Hematopoietic multipotent progenitor cell (in vitro differentiated cells): ENCODE measurements around the genes OR4N4, NDN and GOLGA6L7.

DNA sequence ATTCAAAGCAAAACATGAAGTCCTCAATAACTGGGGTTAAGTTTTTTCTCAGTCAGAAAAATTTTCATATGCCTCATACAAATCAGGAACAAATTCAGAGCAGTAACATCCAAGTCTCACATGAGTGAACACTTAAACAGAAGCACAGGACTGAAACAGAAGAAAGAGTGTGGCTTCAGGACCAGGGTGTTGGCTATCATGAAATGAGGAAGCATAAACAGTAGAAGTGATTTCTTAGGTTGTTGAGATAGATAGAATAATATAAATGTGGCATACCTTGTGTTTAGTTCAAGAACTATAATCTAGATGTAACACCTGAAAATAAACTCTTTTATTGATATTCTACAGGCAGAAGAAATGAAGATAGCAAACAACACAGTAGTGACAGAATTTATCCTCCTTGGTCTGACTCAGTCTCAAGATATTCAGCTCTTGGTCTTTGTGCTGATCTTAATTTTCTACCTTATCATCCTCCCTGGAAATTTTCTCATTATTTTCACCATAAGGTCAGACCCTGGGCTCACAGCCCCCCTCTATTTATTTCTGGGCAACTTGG lies at the start of gene OR4N4:
Gene OR4N4, plus strand, starts transcription at position 358 of the 556 bp plus-strand sequence.
- CAGE, long polyA plus RNA: no peak

DNA sequence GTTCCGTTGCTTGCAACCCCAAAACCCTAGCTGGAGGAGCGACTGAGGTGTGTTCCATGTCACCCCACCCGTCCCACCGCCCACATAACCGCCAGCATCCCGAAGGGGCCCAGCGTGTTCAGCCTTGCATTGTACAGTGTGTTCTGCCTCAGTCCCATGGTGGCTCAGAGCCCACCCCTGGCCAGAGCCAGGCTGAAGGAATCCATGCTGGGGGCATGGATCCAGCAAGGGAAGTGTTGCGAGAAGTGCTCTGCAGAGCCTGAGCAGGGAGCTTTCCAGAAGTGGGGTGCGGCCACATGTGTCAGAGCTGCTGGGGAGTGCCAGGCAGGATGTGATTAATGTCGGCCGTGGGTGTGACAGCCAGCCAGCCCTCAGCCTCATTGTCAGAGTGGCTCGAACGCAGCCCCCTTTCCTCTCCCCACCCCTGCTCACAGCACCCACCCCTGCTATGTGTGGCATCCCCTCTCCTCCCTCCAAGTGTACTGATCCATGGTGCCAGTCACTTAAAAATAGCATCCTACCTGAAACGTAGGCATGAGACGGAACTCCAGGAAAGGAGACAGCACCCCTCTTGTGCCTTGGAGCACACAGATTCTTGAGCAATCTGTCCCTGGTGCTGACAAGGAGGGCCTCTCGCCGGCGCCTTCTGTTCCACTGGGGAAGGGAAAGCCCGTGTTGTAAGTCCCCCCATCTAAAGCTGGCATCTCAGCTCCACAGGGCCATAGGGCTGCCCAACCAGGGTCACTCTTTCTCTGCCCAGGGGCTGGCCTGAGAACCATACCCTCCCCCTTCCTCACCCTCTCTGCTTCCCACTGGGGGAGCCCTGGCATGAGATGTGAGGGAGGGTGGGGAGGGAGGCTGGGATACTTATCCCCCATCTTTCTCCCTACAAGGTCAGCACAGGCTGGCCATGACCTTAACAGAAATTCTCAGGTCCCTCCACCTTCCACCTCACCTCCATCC lies 145.0 kb downstream of the OR4N4 start:
- CAGE, long polyA plus RNA: no peak

DNA sequence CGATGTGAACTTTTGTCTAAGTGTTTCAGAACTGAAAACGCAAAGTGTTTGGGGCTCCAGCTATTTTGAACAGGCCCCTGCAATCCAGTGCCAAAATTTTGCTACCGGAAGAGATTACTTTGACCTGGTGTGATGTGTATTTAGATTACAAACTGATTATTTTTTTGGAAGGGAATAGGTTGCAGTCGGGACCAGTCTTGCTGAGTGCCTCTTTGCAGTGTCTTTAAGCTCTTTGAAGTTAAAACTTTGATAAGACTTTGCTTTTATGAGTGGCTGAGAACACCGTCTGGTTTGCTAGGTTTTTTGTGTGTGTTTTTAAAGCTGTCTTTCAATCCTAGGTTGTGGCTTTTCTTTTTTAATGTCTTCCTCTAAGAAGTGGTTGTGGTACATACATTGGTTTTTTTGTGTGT lies 165.7 kb downstream of the OR4N4 start:
- CAGE, long polyA plus RNA: no peak

DNA sequence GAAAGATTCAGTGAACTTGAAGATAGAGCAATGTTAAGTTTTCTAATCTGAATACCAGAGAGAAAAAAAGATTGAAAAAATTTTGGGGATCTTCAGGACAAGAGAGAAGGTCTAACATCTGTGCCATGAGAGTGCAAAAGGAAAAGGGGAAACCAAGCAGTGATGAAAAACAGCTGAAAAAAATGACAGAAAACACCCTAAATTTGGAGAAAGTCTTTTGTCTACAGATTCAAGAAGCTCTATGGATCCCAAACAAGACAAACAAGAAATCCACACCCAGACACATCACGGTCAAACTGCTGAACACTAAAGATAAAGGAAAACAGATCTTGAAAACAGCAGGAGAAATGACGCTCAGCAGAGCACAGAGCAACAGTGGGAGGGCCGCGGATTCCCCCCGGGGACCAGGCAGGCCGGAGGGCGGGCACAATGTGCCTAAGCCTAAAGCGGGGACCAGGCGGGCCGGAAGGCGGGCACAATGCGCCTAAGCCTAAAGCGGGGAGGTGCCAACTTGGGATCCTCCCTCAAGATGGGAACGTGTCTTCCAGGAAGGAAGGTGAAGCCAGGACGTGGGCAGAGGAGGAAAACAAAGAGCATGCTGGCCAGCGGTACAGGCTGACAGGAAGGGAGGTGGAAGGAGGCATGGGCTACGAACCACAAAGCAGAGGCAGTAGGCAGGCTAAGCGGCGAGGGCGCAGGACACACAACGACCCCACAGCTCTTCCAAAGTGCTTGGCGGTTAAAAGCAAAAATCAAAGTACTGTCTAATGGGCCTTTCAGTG lies 31.1 kb downstream of the CYFIP1 start:
- CAGE, long polyA plus RNA: no peak

DNA sequence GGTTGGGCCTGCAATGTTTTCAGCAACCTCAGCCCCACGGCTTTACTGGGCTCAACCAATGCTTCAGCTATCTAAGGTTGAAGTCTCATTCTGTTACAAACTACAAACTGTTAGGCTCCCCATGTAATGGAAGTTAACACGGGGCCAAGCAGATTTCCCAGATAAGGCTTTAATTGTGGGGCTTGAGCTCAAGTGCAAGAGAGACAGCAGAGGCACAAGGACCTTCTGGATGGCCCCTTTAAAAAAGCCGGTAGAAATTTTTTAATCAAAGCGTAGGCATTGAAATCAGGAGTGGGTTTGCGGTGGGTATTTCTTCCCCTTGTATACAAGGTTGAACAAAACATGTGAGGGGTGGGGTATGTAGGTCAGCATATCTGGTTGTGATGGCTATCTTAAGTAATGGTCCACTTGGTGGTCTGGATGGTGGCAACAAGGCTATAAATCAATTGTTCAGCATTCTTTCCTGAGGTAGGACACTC lies 52.7 kb upstream of the MKRN3 start:
- CAGE, long polyA plus RNA: no peak

GRCh38 chr15:23687192-23687609 lies at the start of gene NDN:
Gene NDN (minus strand): TSS chr15:23687305.
- CAGE, long polyA plus RNA: start-site peak on the minus strand at chr15:23687247-23687293, 162 reads

GRCh38 chr15:23840110-23840510 lies 153.0 kb upstream of the NDN start:
- CAGE, long polyA plus RNA: no peak

DNA sequence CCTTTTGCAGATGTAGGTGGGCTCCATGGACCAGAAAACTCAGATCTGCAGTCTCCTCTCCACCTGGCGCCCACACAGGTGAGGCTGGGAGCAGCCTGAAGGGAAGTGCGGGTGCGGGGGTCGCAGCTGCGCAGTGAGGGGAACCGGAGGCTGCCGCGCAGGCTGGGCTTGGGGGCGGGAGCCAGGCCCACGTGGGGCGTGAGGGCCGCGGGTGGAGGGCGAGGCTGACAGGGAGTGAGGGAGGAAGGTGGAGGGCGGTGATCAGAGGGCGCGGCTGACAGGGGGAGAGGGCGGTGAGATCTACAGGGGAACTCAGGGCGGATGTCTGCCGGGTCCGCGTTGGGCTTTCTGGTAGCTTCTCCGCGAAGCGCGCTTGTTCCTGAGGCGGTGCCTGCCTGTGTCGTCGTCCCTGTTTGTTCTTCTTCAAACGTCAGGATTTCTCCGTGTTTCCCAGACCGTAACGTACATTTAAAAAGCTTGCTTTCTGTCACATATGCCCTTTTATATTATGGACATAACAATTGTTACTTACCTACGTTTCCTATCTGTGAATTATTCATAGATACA lies 414.4 kb upstream of the NDN start:
- CAGE, long polyA plus RNA: no peak

DNA sequence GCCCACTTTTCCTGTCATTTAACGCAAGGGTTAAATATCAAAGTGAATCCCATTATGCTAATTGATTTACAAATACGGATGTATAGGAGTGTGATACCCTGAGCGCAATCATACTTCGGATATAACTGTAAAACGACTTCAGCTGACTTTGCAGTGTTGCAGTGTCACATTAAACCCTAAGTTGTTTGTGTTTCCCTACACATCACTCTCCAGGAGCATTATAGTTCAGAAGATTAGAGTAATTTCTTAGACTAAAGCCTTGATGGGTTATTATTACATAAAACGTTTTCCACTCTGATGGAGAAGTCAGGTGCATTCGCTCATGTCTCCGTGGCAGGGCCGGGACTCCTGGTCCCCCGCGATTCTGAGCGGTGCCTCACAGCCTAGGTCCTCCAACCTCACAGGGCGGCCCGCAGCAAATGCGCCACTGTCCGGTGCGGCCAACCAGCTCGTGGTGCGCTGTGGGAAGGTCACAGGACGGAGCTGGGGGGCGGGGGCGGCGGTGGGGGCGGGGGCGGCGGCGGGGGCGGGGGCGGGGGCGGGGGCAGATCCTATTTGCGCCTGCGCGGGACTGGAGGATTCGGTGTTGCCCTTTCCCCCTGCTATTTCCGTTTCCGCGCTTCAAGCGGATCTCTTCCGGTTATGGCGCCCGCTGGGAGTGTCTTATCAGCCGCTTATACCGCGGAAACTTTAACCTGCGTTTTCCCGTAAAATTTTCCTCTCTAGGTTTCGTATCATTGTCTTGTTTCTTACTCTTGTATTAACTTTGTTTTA lies 106.9 kb upstream of the SNRPN start:
- CAGE, long polyA plus RNA: no peak

GRCh38 chr15:24955565-24956494 lies 1.0 kb downstream of the SNRPN start:
- CAGE, long polyA plus RNA: no peak

DNA sequence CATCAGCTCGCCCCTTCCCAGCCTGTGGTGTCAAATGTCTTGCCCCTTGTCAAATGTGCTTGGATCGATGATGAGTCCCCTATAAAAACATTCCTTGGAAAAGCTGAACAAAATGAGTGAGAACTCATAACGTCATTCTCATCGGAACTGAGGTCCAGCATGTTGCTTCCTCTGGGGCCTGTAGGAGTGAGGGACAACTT lies 96.5 kb downstream of the SNRPN start:
- CAGE, long polyA plus RNA: no peak

DNA sequence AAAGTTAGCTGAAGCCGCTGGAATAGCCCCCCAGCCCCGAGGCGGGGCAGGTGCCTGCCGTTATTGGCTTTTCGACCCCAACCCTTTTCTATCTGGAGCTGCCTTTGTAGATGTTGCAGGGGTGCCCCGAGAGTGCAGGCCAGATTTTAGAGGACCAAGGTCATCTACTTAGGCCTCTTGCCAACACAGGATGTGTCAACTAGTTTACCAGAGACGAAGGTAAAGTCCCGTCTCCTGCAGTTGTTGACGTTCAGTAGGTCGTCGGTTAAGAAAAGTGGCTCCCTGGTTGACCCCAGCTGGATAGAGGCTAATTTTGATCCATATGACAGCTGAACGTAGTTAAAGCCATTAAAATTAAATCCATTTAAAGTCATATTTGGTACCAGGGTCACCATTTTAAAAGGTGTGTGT lies 624 bp upstream of the UBE3A start:
- CAGE, long polyA plus RNA: no peak

GRCh38 chr15:25503208-25503636 lies 64.4 kb upstream of the UBE3A start:
- CAGE, long polyA plus RNA: no peak

- CAGE, long polyA plus RNA: no peak
Measured at GRCh38 chr15:25861826-25862291, 1.3 kb downstream of the ATP10A start.

DNA sequence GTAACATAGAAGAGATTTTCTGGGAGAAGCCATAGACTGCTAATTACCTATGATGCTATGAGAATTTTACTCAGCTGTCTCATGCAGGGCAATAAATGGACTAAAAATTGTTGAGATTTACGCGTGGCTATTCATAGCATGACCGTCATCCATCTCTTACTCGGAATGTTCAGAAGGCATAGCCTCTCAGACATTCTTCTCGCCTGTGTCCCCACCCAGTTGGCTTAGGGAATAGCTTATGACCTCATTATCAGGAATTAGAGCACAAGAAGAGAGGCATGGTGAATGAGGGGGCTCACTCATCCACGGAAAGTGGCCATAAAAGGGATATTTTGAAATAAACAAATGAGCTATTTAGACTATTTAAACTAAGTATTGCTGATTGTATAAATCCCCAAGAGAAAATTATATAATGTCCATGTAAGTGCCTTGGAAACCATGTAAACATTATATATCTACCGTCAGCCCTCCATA lies 108.0 kb upstream of the ATP10A start:
- CAGE, long polyA plus RNA: no peak

DNA sequence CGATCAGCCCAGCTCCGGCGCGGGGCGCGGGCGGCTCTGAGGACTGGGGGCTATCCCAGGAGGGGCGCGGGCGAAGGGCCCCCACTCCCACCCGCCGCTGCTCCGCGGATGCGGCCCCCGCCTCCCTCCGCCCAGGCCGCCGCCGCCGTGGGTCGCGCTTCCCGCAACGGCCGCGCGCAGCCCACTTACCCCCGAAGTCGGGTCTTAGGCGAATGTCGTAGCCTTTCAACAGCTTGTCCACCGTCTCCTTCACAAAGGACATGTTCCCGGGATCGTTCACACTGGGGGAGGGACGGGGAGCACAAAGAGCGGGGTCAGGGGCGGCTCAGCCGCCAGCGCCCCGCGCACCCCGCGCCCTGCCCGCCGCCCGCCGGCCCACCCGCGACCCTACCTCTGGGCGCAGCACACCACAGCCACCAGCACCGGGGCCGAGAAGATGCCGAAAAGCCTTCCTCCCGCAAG lies 343 bp downstream of the GABRB3 start:
- CAGE, long polyA plus RNA: no peak

DNA sequence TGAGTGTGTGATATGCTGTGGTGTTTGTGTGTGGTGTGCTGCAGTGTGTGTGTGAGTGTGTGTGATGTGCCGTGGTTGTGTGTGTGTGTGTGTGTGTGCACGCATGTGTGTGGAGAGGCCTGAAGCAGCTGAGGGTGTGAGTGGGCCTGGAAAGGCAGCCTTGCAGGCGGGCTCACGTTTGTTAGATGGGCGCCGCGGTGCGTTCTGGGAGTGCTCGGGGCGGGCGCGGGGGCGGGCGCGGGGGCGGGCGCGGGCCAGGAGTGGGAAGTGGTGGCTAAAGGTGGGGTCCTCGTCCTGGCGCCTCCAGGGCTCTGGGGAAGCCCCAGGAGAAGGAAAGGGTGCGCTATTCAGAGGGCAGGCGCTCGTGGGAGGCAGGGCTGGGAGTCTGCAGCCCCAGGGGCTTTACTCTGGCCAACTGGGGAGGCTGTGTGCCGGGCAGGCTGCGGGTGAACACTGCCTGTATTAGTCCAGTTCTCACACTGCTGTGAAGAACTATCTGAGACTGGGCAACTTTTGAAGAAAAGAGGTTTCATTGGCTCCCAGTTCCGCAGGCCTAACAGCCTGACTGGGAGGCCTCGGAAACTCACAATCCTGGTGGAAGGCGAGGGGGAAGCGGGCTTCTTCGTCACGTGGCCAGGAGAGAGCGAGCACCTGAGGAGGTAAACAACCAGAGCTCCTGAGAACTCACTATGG lies 117.2 kb downstream of the GABRG3 start:
- CAGE, long polyA plus RNA: no peak

DNA sequence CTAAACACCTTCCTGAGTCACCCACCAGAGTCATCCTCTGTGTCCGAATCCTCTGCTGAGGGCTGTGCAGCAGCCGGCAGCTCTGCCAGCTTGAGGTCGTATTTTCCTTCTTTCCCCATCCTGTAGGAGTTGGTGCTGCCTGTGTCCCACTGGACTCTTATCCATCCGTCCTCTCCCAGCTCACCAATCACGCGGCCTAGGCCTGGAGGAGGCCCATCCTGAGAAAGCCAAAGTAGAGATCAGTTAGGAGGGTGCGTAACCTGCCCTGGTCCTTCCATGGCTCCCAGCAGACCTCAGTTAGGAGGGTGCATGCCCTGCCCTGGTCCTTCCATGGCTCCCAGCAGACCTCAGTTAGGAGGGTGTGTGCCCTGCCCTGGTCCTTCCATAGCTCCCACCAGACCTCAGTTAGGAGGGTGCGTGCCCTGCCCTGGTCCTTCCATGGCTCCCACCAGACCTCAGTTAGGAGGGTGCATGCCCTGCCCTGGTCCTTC lies 101.5 kb downstream of the HERC2 start:
- CAGE, long polyA plus RNA: no peak

DNA sequence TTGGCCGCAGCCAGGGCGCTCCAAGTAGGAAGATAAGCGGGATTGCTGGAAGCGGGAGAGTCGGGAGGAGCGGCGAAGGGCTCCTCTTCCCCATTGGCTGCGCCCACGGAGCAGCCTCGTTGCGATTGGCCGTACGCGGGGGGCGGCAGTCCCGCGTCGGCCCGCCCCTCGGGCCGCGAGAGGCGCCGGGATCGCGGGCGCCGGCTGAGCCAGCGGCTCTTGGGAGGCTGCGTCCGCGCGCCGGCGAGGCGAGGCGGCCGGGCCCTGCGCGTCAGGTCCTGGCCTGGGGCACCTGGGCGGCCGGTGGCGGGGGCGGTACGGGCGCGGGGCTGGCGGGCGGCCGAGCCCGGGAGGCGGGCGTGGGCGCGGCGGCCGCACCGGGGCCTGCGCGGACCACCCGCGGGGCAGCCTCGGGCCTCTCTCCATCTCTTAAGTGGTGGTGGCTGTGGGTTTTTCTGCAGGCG lies 35.9 kb downstream of the GOLGA6L25 start:
- CAGE, long polyA plus RNA: no peak

DNA sequence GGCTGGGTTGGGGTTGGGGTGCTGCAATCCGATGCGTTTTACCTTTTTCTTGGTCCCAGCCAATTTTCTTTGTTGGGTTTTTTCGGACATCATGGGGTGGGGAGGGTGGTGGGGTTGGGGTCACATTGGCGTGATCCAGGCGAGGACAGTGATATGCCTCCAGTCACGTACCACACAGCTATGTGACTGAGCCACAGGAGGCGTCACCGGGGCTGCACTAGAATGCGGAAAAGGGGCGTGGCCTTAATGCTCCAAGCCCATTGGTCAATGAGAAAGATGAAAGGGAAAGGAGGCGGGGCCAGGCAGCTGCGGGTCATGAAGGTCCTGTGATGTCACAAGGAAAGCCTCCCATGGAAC lies at the start of gene GOLGA6L7:
Gene GOLGA6L7, minus strand, starts transcription at position 188 of the 357 bp plus-strand sequence.
- CAGE, long polyA plus RNA: no peak